ENCODE measurements around a stretch of chr9.

- RRBS, 2 experiments = 1% methylated on average over 12 of the region's 33 CpGs
Observed at GRCh38 chr9:88075834-88076503, 62.3 kb downstream of the SPATA31C2 start.

- RRBS, 2 experiments = no CpG with 5 or more reads among the region's 5 CpGs
Observed at GRCh38 chr9:88077760-88078281, 60.5 kb downstream of the SPATA31C2 start.

DNA sequence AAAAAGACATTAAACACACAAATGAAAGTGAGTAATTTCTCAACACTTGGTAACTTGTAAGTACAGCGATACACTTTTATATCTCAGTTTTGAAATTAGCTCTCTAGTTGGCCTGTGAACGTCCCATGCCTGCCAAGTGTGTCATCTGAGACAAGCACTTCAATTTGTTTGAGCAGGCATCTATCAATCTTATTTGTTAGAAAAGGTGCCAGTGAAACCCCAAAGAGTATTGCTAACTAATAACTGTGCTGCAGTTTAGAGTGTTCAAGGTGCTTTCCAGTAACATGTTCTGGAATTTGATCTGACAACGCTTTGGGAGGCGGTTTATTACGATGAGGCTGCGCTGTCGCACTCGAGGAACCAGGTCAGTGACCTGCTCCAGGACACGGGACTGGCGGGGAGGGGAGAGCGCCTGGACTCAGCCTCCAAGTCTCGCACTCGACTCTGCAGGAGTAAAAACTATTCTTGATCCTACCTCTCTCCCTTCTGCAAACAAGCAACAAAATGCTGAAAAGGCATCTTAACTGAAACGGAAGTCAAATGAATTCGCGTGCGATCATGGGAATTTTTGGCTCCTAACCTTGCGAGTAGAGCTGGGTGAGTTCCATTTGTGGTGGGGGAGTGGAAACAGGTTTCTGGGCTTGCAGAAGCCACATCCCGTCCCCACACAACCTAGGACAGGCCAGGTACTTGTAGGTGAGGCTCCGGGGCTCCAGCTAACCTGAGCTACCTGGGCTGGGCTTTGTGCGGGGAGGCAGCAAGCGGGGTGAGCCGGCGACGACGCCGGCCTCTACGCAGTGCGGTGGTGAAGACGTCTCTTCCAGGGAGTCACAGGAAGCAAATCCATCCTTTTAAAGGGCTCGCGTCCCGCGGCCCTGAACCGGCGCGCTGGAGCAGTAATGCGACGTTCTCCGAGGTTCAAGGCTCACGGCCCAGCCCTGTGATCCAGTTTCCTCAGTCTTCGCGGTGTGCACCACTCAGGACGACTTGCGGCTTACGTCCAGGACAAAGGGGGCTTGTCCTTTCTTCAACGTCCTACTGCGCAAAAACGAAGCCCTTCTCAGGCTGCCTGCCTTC lies 826 bp upstream of the SPIN1 start:
- RRBS, 2 experiments = 1 to 2% methylated on average over 8 to 13 of the region's 49 CpGs

DNA sequence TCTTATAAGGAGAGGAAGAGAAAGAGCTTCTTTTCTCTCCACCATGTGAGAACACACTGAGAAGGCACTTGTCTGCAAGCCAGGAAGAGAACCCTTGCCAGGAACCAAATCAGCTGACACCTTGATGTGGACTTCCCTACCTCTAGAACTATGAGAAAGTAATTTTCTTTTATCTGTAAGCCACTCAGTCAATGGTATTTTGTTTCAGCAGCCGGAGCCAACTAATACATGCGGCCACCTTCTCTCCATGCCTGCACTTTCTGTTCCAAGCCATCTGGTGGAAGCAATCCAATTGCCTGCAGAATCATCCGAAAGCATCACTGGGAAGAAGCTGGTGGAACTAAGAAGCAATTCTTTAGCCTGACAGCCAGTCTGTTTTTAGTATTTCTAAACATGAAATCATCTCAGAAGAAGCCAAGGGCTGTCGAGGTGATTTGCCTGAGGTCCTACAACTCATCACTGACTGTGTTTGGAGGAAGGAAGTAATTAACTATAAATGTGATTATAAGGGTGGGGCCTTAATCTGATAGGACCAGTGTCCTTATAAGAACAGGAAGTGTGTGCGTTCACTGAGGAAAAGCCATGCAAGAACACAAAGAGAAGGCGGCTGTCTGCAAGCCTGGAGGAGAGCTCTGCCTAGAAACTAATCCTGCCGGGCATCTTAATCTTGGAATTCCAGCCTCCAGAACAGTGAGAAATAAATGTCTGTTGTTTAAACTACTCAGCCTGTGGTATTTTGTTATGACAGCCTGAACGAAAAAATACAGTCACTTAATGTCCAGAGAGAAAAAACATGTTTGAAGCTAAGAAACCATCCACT lies 49.0 kb downstream of the NXNL2 start:
- RRBS, 2 experiments = no CpG with 5 or more reads among the region's 8 CpGs

- RRBS, 2 experiments = no CpG with 5 or more reads among the region's 4 CpGs
Observed at GRCh38 chr9:88604585-88605121, 69.7 kb downstream of the NXNL2 start.

GRCh38 chr9:88646528-88646885 lies 111.5 kb downstream of the NXNL2 start:
- RRBS, 2 experiments = no CpG with 5 or more reads among the region's 4 CpGs

DNA sequence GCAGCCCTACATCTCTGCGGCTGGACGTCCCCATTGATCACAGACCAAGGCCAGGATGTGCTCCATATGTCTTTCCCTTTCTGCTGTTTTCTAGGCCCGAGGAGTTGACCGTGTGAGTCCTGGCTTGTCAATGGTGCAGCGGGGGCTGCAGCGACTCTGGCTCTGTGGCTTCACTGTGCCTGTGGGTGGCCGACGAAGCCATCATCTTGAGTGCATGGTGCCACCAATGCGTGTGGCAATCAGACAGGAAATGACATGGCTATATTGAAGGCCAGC lies 67.8 kb upstream of the S1PR3 start:
- RRBS, 2 experiments = no CpG with 5 or more reads among the region's 9 CpGs

DNA sequence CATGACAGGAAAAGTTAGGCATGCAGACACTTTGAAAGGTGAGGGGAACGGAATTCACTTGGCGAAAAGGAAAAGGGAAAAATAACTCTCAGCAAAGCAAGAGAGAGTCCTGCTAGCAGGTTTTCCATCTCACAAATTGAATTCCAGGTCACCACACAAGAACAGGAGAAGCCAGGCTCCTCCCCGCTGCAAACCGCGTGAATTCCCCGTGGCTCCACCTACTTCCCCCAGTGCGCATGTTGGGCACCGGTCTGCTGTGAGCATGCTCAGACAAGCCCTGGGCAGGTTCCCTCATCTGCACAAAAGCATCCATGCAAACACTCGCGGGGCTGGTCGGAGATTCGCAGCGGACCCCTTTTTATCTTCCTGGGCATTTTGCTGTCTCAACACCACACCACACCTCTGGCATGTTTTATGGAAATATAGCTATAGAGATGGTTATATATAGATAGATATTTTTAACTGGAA lies 58.5 kb upstream of the S1PR3 start:
- RRBS, 2 experiments = no CpG with 5 or more reads among the region's 13 CpGs

- RRBS, 2 experiments = no CpG with 5 or more reads among the region's 5 CpGs
Observed at GRCh38 chr9:89357840-89358256, 39.5 kb downstream of the SECISBP2 start.

DNA sequence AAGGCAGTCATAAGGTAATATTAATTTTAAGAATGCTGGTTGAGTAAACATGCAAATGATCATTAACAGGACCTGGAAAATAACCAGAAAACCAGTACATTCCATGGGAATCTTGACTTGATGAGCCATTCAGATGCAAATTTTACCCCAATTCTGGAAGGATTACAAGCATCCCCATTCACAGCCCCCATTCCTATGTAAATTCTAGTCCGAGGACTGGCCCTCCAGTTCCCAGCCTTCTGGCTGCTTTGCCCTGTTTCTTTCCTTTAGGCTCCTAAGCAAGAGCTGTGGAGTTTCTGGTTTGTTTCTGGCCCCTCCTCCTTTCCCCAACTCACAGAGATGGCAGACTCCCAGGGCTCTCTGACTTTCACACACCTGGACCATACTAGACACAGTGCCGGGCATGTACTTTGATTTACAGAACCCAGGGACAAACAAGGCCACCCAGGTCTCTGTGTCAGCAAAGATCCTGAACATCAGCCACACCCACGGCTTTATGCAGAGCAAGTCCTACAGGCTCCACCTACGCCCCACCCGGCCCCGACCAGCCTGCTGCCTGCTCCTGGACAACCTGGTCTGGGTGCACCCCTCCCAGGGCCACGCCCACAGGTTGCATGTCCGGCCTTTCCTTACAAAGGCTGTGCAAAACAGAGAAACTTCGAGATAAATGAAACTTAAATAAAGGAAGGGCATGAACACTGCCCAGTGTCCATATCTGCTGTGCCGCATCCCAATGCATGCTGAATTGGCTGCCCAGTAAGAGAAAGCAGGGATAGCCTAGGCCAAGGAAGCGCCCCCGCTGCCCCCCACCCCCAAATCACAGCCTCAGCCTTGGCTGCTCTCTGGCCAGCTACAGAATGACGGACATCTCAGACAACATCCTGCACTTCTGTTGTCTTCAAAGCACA lies 62.5 kb downstream of the SEMA4D start:
- RRBS, 2 experiments = under 1 to 2% methylated on average over 4 to 5 of the region's 13 CpGs

GRCh38 chr9:89464430-89465198 lies 33.3 kb downstream of the SEMA4D start:
- RRBS, 2 experiments = no CpG with 5 or more reads among the region's 8 CpGs

- RRBS, 2 experiments = no CpG with 5 or more reads among the region's 10 CpGs
Observed at GRCh38 chr9:89481455-89481859, 16.5 kb downstream of the SEMA4D start.

DNA sequence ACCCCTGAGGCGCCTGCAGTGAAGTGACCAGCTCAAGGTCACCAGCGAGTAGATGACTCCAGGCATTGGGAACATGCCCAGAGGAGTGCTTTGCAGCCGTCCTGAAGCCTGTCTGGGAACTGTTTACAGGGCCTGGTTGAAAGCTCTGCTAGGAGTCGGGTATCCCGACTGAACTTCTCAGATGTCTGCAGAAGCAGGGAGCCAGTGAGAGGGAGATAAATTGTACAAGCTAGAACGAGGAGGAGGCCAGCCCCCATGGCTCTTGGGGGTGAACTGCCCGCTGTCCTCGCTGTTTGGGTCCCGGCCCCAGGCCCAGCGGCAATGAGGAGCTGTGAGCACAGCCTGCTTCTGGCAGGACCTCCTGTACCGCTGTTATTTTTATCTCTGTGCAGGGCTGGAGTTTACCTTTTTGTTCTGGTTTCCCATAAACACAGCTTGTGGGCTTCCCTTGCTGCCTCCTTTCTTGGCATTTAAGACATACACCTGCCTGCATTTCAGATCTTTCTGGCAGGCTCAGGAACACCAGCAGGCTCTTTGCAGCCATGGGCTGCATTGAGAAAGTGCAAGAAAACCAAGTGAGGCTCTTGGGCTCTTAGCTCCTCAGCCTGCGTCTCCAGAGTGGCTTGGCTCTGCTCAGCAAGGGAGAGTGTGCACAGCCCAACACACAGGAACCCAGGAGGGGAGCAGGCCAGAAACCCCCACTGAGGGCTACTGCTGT lies 18.7 kb downstream of the GADD45G start:
- RRBS, 2 experiments = no CpG with 5 or more reads among the region's 12 CpGs

GRCh38 chr9:89654316-89654844 lies 49.6 kb downstream of the GADD45G start:
- RRBS, 2 experiments = no CpG with 5 or more reads among the region's 6 CpGs

DNA sequence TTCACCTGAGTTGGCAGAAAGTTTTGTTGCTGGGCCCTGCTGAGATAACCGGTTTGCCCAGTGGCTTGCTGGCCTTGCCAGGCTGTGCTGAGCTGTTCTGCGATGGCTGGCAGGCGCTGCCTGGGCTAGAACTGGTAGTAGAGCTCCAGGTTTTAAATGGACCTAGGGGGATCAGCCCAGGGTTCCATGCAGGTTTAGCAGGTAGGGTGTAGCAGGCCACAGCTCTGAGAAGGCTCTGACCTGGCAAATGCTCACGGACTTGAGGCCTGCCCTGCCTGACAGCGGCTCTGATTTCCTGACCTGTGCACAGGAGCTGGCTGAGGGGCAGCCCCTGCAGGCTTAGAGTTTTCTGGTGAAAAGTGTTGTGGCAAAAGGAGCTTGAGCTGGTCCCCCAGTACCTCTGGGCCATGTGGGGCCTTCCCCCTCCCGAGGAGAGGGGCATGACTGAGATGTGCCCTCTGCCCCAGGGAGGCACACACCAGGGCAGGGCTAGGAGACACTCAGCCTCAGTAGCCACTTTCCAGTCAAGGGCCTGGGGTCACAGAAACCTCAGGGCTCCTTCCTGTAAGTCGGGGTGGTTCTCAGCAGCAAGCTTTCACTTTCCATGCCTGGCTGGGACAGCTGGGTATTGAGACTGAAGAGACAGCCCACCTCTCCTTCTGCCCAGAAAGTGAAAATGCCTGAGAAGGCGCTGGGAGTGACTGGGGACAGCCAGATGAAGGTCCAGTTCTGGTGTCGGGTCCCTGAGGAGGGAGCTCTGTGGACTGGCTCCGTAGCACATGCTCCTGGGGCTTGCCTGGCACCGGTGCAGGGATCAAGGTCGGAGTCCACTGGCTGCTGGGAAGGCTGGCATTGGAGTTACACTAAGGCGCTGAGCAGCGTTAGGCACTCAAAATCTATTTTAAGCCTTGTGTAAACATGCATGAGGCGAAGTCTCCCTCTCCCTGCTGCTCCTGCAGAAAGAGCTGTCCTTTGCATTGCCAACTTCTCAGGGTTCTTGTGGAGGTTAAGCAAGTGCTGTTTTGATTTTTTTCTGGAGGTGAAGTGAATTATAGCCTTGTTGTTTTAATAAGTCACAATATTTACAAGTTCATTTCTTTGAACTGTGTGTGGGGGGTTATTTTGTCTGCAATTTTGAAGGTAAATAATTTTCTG lies 394.8 kb downstream of the GADD45G start:
- RRBS, 2 experiments = no CpG with 5 or more reads among the region's 15 CpGs

DNA sequence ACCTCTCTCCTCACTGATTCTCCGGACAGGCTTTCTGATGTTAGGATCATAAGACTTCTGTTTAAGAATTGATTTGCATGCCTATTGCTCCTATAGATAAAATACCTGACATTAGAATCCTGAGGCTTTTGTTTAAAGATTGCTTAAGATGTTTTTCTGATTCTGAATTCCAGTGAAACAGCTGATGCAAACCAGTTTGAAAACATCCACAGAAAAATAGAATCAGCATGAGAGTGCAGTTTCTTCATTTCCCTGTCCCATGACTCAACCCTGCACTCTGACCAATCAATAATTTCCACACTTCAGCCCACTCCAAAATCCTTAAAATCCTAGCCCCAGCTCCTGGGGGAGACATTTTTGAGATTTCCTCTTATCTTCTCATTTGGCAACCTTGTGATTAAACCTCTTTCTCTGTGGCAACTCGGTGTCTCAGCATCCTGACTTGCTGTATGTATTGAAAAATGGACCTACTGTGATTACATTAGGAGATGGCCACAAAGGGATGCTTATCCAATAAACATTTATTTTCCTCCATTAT lies 310.4 kb downstream of the DIRAS2 start:
- RRBS, 2 experiments = no CpG with 5 or more reads among the region's 2 CpGs

GRCh38 chr9:90546051-90546694 lies 96.5 kb downstream of the DIRAS2 start:
- RRBS, 2 experiments = no CpG with 5 or more reads among the region's 8 CpGs

GRCh38 chr9:90838729-90839359 lies 37.2 kb downstream of the SYK start:
- RRBS, 2 experiments = no CpG with 5 or more reads among the region's 8 CpGs

DNA sequence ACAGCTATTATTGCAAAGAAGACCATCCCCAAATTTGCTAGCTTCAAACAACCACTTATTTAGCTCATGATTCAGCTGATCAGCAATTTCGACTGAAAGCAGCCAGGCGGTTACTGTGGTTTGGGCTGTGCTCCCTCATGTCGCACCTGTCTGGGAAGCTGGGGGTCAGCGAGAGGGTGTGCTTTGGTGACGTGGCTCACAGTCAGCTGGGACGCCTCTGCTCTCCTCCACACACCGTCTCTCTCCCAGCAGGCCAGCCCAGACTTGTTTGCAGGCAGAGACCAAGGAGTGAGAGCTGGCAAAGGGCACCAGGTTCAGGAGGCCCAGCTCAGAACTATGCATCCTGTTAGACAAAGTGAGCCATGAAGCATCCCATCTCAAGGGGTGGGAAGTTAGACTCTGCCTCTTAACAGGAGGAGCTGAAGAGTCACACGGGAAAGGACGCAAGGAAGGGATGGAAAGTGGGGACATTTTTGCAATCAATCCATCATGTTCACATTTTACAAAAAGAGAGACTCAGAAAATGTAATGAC lies 141.0 kb downstream of the SYK start:
- RRBS, 2 experiments = no CpG with 5 or more reads among the region's 9 CpGs

DNA sequence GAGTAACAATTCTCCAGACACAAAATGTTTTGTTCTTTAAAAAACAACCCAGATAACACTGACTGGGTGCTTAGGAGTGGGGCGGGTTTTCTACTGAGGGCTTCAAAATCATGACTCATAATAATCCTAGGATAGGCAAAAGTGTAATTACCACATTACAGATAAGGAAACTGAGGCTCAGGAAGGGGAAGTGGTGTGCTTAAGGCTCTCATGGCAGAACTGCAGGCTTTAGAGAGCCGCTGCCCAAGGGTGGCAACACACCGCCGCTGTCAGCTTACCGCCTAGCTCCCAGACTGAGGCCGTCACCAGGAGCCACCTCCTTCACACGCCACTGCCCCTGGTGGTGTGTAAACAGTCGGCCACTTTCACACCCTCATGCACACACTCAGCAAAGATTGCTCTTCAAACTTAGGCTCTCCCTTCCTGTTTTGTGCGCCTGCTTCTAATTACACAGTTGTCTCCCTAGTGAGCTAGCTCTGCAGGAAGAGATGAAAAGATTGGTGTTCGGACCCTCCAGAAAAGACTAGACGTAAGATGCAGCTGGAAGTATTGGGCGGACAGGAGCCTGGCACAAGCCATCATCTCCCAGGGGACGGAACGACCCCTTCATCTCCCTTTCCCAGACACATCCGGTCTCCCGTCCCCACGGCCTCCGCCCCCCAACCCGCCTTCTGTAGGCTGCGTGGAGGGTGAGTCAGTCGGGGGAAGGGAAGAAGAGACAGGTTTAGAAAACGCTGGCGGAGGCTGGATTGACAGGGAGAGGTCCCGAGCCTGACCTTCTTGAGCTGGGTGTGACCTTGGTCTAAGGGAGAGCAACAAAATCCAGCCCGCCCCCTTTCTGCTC lies 162.7 kb downstream of the SYK start:
- RRBS, 2 experiments = no CpG with 5 or more reads among the region's 25 CpGs

Data from LNCaP clone FGC (cell line).